Pulmonary lymph node (tissue), 1 donor: ENCODE measurements around the gene PRKAR1B.

DNA sequence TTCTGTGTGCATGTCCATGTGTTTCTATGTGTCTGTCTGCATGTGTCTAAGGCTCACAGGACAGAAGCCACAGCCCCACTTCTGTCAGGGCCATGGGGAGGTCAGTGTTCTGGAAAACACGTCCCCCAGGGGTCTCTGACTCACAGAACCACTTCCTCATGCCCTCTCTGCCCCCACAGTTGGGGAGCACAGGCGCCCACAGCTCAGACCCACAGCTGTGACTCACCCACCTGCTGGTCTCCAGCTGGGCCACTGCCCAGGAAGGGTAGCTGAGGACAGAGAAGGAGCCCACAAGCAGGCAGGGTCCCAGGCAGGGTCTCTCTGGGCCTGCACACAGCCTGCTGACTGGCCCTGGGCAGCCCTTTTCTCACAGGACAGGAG lies 103.0 kb upstream of the FAM20C start:
- PRO-cap: no peak

DNA sequence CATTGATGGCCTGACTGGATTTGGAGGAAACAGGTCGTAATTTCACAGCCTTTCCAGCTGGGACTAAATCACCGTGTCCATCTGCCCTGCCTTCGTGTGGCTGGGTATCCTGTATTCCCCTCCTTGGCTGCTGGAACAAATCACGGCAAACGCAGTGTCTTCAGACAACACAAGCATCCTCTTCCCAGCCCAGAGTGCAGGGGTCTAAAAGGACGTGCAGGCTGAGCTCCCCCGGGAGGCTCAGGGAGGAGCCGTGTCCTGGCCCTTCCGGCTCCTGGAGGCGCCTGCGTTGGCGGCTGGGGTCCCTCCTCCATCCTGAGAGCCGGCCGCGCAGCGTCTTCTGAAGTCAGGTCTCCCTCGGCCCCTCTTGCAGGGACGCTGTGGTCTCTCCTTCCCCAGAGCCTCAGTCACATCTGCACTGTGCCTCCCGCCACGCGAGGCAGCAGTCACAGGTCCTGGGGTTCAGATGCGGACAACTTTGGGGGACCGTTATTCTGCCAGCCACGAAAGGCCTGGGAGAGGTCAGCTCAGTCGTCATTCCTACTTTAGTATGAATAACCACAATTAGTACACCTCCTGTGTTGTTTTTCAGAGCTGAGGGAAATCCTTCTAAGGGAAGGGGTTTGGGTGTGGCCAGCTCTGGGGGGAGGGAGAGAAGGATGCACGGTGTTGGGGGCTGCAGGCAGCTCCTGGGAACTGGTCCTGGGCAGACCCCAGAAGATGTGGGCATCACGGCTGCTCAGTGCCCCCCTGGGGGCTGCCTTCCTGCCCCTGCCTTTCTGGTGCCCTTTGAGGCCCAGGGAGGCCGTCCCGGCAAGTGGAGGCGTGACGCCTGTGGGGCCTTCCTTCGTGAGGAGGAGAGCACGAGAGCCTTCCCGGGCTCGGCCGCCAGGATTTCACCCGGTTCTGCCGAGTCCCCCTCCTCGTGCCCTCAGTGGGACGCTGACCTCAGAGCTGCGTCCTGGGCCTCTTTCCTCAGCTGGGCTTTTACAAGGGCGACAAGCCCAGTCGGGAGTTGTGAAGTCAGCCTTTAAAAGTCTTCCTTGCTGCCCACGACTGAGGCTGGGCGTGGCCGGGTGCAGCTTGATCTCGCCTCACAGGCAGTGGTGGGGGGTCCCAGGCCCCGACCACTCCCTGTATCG lies 41.3 kb downstream of the FAM20C start:
- PRO-cap: no peak

DNA sequence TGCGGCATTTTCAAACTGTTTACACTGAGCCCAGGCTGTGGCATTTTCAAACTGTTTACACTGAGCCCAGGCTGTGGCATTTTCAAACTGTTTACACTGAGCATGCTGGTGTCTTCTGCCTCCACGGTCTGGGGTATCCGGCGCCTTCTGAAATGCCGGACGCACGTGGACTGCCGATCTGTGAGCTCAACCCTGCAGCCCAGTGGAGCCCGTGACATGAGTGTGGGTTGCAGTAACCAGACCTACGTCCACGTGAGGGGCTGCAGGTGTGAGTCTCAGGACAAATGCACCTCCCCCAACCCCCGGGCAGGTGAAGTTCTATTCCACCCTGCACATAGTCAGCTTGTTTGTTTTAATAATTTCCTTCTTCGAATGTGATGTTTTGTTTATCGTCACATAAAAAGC lies 42.8 kb downstream of the FAM20C start:
- PRO-cap: no peak

DNA sequence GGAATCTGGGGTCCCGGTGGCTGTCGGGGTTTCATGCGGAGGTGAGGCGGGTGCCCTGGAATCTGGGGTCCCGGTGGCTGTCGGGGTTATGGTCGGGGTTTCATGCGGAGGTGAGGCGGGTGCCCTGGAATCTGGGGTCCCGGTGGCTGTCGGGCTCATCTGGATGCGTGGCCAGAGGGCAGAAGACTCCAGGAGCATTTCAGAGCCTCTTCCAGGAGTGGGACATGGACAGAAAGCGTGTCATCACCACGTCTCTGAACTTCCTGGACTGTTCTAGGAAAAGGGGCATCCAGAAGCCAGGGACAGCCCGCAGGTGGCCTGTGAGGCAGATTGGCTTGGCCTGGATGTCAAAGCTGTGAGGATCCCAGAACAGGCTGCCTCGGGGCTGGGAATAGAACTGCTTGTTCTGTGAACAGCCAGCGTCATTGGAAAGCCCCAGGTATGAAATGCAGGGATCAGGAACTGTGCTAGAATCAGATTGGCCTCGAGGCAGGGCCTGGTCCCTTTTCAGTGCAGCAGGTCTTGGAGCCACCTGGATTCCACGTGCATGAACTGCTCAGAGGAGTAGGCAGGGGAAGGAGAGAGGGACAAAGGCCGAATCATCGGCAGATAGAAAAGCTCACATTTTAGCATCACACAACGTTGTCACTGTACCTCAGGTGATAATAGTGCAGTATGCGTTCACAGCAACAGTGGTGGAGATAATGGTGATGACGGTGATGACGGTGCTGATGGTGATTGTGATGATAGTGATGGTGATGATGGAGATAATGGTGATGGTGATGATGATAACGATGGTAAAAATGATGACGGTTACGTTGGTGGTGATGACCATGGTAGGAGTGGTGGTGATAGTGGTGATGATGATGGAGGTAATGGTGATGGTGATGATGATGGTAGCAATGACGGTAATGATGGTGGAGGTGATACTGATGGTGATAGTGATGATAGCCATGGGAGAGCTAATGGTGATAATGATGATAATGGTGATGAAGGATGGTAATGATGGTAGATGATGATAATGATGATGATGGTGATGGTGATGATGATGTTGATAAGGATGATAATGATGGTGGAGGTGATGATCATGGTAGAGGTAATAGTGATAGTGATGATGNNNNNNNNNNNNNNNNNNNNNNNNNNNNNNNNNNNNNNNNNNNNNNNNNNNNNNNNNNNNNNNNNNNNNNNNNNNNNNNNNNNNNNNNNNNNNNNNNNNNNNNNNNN lies 44.8 kb downstream of the FAM20C start:
- PRO-cap: no peak

DNA sequence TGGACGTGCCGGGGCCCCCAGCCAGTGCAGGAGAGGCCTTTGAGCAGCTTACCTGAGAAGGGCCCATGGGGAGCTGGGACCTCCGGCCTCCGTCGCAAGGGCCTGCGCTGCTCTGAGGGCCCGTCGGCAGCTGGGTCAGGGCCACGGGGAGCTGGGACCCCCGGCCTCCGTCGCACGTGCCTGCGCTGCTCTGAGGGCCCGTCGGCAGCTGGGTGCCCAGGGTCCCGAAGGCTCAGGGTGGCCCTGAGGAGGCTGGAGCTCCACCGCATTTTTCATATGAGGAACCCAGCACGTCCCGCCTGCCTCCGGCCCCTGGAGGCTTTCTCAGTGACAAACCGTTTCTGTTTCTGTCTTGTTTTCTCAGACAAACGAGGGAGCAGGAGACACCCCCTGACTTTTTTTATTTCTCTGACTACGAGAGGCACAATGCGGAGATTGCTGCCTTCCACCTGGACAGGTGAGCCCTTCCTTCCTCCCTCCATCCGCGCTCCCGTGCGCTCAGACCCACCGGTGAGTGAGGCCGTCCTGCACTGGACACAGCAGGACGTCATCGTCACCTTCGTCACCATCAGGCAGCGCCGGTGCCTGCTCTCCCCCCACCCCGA lies 43.8 kb upstream of the FOXL3 start:
- PRO-cap: no peak

GRCh38 chr7:259499-260390 lies 30.2 kb upstream of the FOXL3 start:
- PRO-cap: no peak

DNA sequence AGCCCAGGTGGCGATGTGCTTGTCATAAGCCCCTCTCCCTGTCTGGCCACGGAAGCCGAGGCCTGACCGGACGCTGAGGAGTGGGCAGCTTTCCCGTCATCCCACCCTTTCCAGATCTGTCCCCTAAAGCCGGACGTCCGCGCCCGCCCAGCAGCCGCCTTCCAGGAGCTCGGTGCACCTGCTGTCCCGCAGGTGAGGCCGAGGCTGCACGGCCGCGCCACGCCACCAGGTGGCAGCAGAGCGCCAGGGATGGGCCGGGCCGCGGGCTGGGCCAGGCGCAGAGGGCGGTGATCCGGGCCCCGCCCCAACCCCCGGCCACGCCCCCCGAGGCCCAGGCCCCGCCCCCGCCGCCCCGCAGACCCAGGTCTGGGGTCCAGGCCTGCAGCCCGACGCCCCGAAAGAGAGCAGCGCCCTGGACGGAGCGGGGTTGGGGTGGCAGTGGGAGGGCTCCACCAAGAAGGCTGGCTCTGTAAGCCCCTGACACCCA lies 32.1 kb downstream of the FOXL3 start:
- PRO-cap: no peak

DNA sequence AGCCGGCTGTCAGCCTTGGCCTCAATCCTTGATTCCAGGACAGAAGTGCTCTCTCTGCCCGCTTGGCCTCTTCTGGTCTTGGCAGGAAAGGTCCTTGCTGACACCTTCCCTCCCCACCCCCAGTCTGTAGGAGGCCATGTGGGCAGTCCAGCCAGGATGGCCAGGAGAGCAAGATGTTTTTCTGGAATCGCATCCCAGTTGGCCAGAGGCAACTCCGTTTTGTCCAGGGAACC lies 101.0 kb downstream of the PDGFA start:
- PRO-cap: no peak

DNA sequence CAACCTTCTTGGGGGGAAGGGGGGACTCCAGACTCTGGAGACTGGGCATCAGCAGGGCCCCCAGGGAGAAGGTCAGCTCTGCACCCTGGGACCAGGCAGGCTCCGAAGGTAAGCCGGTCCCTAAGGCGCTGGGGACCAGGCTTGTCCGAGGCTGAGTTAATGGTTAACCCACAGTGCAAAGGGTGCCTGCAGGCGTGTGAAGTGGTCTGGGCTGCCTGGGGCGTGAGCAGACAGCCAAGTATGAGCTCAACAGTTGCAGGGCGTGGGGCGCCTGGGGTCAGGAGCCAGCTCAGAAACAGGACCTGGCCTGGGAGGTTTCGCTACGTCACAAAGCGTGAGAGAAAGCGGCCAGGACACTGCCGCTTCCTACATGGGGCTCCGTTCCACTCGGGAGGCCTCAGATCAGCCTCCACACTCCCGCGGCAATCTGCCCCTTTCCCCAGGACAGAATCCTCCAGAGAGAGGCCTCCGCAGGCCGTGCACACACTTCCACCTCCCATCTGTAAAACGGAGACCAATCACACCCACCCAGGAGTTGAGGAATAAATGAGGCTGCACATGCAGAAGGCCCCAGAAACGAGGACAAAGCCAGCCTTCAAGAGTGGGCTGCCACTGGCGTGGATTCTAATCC lies 16.0 kb downstream of the PDGFA start:
- PRO-cap: no peak

GRCh38 chr7:504180-505182 lies 15.2 kb downstream of the PDGFA start:
- PRO-cap: no peak

DNA sequence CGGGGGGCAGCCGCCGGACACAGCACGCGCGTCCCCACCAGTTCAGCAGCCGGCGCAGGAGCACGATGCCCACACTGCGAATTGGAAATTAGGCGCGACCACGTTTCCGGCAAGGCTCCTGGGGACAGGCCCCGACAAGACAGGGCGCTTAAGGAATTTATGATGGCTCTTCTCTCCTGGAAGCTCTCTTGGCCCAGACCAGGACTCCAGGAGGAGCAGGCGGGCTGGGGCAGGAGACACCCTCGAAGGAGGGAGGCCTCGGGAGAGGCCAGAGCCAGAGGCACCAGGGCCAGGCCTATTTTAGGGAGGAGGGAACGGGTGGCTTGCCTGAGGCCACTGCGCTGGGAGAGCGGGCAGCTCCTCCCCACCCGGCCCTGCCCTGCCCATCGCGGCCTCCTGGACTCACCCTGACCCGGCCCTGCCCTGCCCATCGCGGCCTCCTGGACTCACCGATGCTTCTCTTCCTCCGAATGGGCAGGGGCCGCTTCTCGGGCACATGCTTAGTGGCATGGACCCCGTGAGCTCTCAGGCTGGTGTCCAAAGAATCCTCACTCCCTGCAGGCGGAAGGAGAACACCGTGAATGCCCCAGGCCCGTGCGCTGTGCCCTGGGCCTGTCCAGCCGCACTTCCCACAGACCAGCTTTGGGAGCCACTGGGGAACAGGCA lies 7.6 kb downstream of the PDGFA start:
- PRO-cap: no peak

DNA sequence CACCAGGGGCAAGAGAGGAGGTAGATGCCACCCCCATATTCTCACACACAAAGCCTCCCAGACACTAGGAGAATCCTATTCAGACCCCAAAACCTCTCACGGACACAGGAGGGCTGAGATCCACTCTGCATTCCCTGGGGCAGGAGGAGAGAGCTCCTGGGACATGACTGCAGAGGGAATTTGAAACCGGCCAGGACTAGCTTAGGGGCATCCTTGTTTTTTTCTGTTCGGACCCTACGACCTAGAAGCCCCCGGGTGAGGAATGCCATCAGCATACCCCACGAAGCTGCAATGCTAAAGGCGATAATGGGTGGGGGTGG lies 4.1 kb downstream of the PDGFA start:
- PRO-cap: no peak

DNA sequence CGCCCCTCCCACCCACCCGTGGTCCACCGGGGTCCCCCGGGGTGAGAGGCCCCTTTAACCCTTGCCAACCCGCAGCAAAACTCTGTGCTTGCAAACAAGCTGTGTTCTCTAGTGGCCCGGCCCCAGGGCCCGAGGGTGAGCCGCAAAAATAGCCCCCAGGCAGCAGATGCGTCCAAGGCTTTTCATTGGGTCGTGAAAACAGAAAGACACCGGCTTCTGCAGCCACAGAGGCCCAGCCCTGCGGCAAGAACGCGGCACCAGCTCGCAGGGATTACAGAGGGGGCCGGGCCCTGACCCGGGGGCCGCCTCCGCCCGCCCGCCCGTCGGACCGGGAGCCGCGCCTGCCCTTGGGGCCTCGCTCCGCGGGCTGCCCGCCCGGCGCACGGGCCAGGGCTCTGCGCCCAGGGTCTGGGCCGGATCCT lies 3.0 kb downstream of the PDGFA start:
- PRO-cap: no peak

GRCh38 chr7:517073-517798 lies 2.4 kb downstream of the PDGFA start:
- PRO-cap: unidirectional peak, minus-strand start at chr7:517223

GRCh38 chr7:617463-618432 lies 98.1 kb upstream of the PDGFA start:
- PRO-cap: no peak

DNA sequence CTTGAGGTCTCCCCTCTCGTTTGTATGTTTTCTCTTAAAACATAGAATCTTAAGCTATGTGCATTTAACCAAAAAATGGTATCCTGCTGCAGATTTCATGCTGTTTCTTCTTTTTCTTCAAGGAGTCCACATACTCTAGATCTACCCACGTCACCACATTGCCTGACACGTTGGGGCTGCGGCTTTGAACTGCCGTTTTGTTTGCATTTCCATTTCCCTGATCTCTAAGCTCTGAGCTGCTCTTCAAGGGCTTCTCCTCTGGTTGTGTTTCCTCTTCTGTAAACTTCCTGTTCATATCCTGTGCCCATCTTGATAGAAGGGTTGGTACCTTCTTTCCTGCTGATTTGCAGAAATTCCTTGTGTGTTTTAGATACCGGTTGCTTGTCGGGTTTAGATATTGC lies 98.8 kb upstream of the PDGFA start:
- PRO-cap: no peak

GRCh38 chr7:654012-655071 lies 72.2 kb upstream of the DNAAF5 start:
- PRO-cap: no peak

DNA sequence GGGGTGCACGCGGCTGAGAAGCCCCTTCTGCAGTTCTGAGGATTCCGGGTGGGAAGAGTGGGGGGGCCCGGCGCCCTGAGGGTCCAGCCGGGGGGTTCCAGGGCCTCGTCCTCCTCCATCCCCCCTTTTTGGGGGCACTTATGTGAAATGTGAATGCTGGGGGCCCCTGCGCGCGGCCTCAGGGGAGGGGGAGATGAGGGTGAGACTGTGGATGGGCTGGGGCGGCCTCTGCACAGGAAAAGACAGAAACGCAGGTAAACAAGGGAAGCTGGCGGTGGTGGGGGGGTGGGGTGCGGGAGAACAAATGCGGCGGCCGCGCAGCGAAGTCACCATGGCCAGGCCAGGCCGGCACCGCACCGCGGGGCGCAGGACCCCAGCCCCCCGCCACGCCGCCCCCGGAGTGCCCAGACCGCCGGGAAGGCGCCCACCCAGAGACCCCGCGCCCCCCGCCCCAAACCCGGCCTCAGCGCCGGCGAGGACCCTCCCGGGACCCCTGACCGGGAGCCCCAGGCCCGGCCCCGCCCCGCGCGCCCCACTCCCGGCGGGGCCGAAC lies 14.6 kb upstream of the DNAAF5 start:
- PRO-cap: no peak

DNA sequence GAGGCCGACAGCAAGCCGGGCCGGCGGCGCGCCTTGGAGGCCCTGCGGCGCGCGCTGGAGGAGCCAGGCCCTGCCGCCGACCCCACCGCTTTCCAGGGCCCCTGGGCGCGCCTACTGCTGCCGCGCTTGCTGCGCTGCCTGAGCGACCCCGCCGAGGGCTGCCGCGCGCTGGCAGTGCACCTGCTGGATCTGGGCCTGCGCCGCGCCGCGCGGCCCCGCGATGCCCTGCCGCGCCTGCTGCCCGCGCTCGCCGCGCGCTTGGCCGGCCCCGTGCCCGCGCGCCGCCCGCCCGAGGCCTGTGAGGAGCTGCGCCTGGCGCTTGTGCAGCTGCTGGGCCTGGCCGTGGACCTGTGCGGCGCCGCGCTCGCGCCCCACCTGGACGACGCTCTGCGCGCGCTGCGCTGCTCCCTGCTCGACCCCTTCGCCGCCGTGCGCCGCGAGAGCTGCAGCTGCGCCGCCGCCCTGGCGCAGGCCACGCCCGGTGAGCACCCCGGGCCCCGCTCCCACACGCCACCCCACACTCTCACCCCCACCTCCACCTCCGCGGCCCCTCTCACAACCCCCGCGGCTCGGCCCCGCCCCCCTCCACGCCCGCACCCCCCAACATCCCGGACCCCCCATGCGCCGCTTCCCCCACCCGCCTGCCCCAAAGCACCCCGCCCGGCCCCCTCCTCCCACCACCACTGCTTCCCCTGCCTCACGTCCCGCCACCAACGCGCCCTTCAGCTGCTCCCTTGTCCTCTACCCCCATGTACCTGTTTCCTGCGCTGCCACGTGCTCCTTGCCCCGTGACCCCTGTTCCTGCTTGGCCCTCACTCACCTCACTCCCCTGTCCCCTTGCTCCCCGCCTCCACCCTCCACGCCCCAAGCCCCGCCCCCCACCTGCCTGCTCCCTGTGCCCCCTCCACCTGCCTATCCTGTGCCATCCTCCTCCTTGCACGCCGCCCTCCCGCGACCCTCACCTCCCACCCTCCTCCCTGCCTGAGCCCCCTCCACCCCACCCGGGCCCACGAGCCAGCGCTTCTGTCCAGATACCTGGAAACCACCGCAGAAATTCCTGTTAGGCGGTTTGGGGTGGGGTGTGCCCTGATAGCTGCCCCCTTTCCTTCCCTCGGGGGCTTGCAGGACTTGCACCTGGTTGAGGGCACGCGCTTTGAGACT lies at the start of gene PRKAR1B:
Gene PRKAR1B, minus strand, starts transcription at position 447 of the 1,161 bp plus-strand sequence.
- PRO-cap: no peak

DNA sequence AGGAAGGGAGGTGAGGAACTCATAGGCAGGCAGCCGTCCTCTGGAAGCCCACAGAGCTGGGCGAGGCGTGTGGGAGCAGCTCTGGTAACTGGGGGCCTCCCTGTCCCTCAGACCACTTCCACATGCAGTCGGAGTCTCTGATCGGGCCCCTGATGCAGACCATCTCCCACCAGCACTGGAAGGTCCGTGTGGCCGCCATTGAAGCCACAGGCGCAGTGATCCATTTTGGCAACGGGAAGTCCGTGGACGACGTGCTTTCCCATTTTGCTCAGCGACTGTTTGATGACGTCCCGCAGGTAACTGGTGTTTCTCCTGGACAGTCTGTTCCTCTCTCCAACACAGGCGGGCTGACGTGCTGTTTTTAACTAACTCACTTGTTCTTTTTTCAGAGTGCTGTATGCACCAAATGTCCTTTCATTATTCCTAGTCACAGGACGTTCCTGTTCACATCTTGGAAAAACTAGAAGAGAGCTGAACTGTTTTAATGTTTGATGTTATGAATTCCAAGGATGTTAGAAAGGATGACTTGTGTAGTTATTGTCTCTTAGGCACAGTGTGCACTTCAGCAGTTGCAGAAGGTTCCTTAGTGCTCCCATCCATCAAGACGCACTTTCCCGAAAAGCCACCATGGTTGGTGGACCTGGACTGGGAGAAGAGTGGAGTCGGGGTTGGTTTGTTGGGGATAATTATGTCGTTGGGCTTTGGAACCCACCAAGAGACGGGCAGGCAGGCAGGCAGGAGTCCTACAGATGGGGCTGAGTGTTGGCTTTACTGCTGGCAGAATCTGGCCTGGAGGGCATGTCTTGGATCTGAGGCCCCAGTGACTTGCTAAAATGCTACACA lies 2.7 kb upstream of the PRKAR1B start:
- PRO-cap: no peak